ENCODE data around the genes GPR12 and MTIF3.

GRCh38 chr13:26316720-26317237 is 62.9 kb downstream of the CDK8 start:
- PRO-cap, 2 experiments, result no peak in any of the 2 experiments
- RAMPAGE, long total RNA, 4 experiments, result start-site peak on the plus strand in 1 of 4 experiments, at chr13:26316963-26317090 at its widest, 8 reads per replicate

DNA sequence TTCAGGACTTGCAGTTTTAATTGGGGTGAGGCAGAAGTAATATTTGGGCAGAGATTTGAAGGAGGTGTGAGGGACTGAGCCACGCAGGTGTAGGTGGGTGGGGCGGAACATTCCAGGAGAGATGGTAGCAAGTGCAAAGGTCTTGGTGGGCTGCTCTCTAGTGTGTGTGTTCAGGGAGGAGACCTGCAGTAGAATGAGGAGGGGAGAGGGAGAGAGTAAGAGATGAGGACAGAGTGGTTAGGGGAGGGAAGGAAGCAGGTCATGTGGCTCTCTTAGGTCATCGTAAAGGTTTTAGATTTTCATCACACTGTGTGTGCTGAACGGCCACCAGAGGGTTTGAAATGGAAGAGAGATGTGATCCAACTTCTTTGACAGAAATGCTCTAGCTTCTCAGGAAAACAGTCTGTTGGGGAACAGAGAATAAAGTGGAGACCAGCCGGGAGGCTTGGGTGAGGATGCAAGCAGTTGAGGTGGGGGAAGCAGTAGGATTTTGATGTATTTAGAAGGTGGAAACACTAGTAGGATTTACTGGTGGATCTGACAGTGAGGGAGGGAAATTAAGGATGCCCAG is 33.5 kb downstream of the WASF3 start:
- PRO-cap, 2 experiments, result no peak in any of the 2 experiments
- RAMPAGE, long total RNA, 4 experiments, result no peak in any of the 4 experiments

DNA sequence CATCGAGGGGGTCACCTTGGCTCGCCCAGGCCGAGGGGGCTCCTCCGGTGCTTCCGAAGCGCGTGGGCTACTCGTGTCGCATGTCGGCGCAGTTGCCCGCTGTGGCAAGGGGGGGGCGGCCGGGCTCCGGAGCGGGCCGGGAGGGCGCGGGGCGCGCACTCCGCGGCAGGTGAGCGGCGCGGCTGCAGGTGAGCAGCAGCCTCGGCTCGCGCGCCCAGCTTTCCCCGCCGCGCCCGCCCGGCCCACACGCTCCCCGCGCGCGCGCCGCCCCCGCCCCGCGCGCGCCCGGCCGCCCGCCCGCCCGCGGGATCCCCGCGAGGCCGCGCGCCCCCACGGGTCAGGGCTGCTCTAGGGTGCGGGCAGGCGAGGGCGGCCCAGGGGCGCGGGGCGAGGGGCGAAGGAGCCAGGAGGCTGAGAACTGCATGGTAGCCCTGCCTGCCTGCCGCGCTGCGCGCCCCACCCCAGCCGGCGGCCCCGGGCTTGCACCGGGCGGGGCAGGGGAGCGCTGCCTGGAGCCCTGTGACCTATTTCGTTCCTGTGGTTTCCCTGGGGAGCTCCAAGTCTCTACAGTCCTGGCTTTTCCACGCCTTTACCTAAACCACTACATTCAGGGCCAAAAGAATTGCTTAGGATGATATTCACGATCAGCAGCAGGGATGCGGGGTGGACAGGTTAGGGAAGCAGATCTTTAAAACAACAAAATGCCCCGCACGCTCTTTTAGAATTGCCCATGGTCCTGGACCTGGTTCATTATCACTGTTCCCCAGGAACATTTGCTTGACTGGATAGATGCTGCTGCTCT is at the start of gene GPR12:
TSS of gene GPR12 (minus strand) at position 223 of the 802 bp plus-strand sequence.
- PRO-cap, 2 experiments, result peak in 1 of 2 experiments; most common minus-strand start position 451 of the sequence (in 1)
- RAMPAGE, long total RNA, 4 experiments, result no peak in any of the 4 experiments

DNA sequence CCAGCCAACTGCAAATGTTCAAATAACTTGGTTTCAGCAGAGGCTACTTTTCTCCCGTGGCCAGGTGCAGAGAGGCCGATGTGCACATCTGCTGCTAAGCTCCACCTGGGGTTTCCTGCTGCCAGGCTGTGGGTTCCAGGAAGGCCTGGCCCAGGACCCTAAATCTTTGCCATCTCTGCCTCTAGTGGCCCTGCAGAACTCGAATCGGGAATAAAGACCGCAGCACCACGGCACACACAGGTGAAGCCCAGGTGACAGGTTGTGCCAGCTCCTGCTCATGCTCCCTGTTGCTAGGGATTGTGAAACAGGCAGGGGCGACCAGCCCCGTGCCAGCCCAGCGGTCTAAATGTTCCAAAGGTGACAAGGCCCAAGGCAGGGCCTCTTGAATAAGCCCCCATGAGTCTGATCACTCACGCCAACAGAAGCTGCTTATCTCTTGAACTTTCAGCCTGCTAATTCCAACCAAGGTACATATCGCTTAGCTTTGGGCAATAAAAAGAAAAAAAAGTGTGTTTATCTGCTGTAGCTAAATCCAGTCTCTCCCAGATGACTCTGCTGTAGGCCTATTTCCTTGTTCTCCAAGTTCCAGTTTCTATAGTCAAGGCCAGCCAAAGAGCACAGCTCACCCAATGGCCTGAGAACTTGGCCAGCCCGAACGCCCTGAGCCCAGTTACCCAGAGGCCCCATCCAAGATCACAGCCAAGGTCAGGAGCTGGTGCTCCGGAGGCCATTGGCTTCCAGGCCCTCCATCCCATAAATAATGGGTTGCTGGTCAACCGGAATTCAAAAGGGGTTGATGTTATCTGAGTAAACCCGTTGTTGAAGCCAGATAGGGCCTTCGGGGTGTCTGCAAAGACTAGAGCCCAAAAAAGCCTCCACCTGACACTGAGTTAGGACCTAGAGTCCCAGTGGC is 191.1 kb upstream of the GPR12 start:
- PRO-cap, 2 experiments, result no peak in any of the 2 experiments
- RAMPAGE, long total RNA, 4 experiments, result no peak in any of the 4 experiments

- PRO-cap, 2 experiments, result no peak in any of the 2 experiments
- RAMPAGE, long total RNA, 4 experiments, result no peak in any of the 4 experiments
Measured at GRCh38 chr13:26964569-26965408, 204.2 kb upstream of the GPR12 start.

GRCh38 chr13:27125139-27125658 is 46.4 kb downstream of the USP12 start:
- PRO-cap, 2 experiments, result no peak in any of the 2 experiments
- RAMPAGE, long total RNA, 4 experiments, result no peak in any of the 4 experiments

- PRO-cap, 2 experiments, result no peak in any of the 2 experiments
- RAMPAGE, long total RNA, 4 experiments, result no peak in any of the 4 experiments
Measured at GRCh38 chr13:27142444-27142924, 29.1 kb downstream of the USP12 start.

- PRO-cap, 2 experiments, result no peak in any of the 2 experiments
- RAMPAGE, long total RNA, 4 experiments, result no peak in any of the 4 experiments
Measured at GRCh38 chr13:27212623-27212826, 38.8 kb upstream of the RPL21 start.

DNA sequence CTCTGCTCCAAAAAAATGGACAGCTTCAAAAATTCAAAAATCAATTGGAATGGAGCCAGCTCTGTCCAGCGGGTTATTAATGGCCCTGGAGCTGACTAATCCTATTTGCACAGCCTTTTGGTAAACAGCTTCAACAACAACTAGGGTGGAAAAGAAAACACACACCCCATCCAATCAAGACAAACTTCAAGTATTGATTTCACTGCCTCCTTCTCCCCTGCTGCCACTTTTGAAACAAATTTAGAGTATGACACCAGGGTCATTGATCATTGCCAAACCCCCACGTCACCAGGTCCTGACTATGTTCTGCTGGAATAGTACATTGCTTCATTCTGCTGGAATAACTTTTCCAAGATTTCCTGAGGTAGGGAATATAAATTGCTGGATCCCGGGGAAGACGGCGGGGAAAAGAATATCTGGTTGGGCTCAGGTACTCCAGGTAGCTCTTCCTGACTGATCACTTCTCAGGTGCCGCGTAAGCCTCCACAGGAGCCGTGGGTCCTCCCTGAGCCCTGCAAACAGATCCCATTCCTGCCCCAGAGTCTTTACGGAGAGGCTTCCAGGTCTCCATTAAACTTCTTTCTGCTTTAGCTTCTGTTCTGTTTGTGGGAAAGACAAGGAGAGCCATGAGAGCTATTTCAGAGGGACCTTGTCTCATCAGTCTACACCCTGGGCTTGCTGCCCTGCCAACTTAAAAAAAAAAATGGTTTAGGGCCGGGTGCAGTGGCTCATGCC is 56.7 kb upstream of the GTF3A start:
- PRO-cap, 2 experiments, result no peak in any of the 2 experiments
- RAMPAGE, long total RNA, 4 experiments, result no peak in any of the 4 experiments

DNA sequence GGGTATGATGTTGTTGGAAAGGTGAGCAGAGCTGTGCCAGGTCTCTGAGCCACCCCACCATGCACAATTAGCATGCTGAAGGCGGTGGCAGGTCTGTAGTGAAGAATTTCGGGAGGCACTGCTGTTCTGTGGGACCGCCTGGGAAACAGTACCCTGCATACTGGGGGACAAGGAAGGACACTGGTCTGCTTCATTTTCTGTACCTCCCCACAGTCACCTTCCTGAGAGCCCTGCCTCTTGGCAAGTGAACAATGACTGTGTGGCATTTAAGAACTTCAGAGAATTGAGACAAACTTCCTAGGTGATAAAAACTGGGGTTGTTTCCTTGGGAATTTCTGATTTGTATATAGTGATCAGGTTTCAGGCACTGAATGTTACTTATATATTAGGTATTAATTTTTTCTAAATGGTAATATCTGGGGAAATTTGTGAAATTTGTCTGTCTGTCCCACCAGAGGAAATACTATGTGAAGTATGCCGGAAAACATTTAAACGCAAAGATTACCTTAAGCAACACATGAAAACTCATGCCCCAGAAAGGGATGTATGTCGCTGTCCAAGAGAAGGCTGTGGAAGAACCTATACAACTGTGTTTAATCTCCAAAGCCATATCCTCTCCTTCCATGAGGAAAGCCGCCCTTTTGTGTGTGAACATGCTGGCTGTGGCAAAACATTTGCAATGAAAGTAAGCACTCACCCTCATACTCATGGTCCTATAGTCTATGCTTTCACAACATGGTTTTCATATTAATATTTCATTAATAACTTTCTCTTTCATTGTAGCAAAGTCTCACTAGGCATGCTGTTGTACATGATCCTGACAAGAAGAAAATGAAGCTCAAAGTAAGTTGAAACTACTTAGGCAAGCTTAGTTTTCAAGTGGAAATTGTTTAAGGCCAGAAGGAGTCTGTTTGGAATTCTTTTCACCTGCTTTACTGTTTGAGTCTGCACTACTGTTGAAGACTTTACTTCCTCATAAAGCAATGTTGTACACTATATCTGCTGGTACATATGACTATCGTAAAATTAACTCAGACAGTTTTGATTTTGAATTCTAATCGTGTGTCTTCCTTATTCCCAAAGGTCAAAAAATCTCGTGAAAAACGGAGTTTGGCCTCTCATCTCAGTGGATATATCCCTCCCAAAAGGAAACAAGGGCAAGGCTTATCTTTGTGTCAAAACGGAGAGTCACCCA is 10.3 kb downstream of the GTF3A start:
- PRO-cap, 2 experiments, result no peak in any of the 2 experiments
- RAMPAGE, long total RNA, 4 experiments, result no peak in any of the 4 experiments

GRCh38 chr13:27446925-27447646 is 3.3 kb downstream of the MTIF3 start:
- PRO-cap, 2 experiments, result peak in 1 of 2 experiments; most common plus-strand start chr13:27447432 (in 1)
- RAMPAGE, long total RNA, 4 experiments, result no peak in any of the 4 experiments

GRCh38 chr13:27449624-27450785 is at the start of gene MTIF3:
Gene MTIF3 (minus strand): TSS chr13:27450564.
- PRO-cap, 2 experiments, result peak in 2 of 2 experiments; most common plus-strand start chr13:27450222 (in 2); most common minus-strand start chr13:27450046 (in 1)
- RAMPAGE, long total RNA, 4 experiments, result start-site peak on the plus strand in 1 of 4 experiments, at chr13:27450210-27450256 at its widest, 9 reads per replicate; start-site peak on the minus strand in 4 of 4 experiments, at chr13:27450046-27450616 at its widest, 9 to 537 reads per replicate

GRCh38 chr13:27613588-27614091 is 6.7 kb downstream of the LNX2 start:
- PRO-cap, 2 experiments, result no peak in any of the 2 experiments
- RAMPAGE, long total RNA, 4 experiments, result no peak in any of the 4 experiments

GRCh38 chr13:27666533-27667229 is 45.0 kb downstream of the POLR1D start:
- PRO-cap, 2 experiments, result no peak in any of the 2 experiments
- RAMPAGE, long total RNA, 4 experiments, result no peak in any of the 4 experiments

DNA sequence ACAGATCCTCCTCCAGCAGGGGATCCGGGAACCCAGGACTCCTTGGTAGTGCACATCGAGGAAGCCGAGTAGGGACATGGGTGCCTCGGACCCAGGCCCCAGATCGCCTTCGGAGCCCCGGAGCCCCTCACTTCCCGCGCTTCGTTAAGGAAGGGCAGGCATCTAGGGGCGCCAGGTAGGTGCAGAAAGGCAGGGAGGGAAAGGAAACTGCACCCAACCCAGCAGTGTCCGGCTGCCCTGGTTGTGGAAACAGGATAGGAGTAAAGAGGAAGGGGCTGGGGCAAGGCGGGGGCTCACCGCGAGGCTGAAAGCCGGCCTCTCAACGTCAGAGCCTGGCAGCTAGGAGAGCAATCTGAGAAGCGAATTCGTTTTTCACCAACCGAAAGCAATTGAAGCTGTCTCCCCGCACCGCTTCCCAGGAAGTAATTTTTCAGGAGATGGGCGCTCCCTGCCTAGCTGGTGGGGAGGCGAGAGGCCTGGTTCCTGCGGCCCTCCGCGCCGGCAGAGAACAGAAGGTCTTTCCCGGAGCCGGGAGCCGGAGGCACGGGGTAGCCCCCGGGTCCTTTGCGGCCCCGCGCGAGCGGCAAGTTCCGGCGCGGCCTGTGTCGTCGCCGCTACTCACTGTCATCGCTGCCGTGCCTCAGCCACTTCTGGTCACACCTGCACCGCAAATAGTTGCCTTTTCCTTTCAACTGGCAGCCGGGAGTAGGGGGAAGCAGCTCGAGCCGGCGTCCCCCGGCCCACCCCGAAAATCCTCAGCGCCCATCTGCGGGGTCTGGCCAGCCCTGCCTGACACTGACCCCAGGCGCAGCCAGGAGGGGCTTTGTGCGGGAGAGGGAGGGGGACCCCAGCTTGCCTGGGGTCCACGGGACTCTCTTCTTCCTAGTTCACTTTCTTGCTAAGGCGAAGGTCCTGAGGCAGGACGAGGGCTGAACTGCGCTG is 1.3 kb downstream of the PDX1 start:
- PRO-cap, 2 experiments, result no peak in any of the 2 experiments
- RAMPAGE, long total RNA, 4 experiments, result no peak in any of the 4 experiments

- PRO-cap, 2 experiments, result peak in 1 of 2 experiments; most common plus-strand start chr13:28139665 (in 1)
- RAMPAGE, long total RNA, 4 experiments, result no peak in any of the 4 experiments
Measured at GRCh38 chr13:28139528-28140030, 1.2 kb downstream of the PAN3 start.

- PRO-cap, 2 experiments, result no peak in any of the 2 experiments
- RAMPAGE, long total RNA, 4 experiments, result no peak in any of the 4 experiments
Measured at GRCh38 chr13:28140162-28140554, 1.8 kb downstream of the PAN3 start.

DNA sequence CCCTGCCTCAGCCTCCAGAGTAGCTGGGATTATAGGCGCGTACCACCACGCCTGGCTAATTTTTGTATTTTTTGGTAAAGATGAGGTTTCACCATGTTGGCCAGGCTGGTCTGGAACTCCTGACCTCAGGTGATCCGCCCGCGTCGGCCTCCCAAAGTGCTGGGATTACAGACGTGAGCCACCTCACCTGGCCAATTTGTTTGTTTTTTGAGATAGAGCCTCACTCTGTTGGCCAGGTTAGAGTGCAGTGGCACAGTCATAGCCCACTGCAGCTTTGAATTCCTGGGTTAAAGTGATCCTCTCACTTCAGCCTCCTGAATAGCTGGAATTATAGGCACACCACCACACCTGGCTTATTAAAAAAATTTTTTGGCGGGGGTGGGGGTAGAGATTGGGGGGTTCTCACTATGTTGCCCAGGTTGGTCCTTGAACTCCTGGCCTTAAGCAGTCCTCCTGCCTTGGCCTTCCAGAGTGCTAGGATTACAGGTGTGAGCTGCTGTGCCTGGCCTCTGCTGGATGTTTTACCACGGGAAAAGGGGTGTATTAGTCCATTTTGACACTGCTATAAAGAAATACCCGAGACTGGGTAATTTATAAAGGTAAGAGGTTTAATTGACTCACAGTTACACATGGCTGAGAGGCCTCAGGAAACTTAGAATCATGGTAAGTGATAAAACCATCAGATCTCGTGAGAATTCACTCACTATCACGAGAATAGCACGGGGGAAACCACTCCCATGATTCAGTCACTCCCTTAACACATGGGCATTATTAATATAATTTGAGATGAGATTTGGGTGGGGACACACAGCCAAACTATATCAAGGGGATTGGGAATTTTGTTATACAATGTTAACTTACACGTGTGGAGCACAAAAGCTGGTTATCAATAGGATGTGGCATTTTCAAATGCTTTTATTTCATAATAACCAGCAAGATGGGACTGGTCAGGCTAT is 52.0 kb downstream of the PAN3 start:
- PRO-cap, 2 experiments, result no peak in any of the 2 experiments
- RAMPAGE, long total RNA, 4 experiments, result no peak in any of the 4 experiments

GRCh38 chr13:28308153-28308745 is 169.9 kb downstream of the PAN3 start:
- PRO-cap, 2 experiments, result no peak in any of the 2 experiments
- RAMPAGE, long total RNA, 4 experiments, result no peak in any of the 4 experiments

- PRO-cap, 2 experiments, result no peak in any of the 2 experiments
- RAMPAGE, long total RNA, 4 experiments, result no peak in any of the 4 experiments
Measured at GRCh38 chr13:28394357-28394965, 100.5 kb downstream of the FLT1 start.

Data from upper lobe of left lung (tissue), 5 donors.